ENCODE data around the genes DPH2, CCDC24, KLF18 and TMEM53.

GRCh38 chr1:43760869-43761482 is 53.6 kb downstream of the ST3GAL3 start:
- RAMPAGE, long total RNA = no peak
- RRBS = no CpG with 5 or more reads among the region's 3 CpGs

DNA sequence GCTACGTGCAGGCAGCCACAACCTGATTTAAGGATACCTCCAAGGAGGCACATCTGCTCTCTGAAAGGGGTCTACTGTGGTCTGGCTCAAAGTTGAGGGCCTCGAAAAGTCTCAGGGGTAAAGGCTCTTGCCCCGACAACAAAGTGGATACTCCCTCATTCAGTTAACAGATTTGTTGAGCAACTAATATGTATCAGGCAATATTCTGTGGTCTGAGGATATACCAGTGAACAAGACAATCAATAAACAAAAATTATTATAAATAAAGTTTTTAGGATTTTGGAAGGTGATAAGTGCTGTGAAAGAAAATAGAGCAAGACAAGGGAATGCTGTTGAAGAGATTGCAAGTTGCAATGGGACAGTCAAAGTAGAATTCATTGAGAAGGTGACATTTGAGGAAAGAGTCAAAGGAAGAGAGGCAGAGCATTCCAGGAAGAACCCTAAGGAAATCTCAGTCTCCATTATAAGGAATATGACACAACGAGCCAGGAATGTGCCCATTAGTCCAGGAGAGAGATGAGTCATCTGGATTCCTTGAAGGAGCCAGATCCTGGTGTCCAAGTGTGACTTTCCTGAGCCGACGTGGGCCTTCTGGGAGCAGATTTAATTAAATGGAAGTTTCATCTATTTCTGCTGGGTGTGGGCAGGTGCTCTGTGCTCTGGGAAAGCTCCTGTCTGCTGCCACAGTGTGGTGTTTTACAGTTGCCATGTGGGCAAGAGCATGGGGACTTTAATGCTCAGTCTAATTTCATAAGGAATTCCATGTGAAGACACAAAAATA is 111.7 kb upstream of the ARTN start:
- RAMPAGE, long total RNA = no peak
- RRBS = no CpG with 5 or more reads among the region's 6 CpGs

DNA sequence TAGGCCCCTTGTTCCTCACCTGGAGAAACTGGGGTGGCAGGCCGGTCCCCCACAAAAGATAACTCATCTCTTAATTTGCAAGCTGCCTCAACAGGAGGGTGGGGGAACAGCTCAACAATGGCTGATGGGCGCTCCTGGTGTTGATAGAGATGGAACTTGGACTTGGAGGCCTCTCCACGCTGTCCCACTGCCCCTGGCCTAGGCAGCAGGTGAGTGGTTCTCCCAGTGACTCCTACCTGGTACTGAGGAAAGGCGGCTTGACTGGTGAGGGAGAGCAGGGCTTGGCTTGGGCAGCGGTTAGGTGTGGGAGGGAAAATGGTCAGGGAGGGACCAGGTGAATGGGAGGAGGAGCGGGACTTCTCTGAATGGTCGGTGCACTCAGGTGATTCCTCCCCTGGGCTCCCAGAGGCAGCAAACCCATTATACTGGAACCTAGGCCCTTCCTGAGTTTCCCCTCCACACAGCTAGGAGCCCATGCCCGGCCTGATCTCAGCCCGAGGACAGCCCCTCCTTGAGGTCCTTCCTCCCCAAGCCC is 2.0 kb downstream of the ARTN start:
- RAMPAGE, long total RNA = no peak
- RRBS = no CpG with 5 or more reads among the region's 9 CpGs

- RAMPAGE, long total RNA = no peak
- RRBS = no CpG with 5 or more reads among the region's 8 CpGs
Observed at GRCh38 chr1:43952649-43953421, 6.1 kb downstream of the IPO13 start.

DNA sequence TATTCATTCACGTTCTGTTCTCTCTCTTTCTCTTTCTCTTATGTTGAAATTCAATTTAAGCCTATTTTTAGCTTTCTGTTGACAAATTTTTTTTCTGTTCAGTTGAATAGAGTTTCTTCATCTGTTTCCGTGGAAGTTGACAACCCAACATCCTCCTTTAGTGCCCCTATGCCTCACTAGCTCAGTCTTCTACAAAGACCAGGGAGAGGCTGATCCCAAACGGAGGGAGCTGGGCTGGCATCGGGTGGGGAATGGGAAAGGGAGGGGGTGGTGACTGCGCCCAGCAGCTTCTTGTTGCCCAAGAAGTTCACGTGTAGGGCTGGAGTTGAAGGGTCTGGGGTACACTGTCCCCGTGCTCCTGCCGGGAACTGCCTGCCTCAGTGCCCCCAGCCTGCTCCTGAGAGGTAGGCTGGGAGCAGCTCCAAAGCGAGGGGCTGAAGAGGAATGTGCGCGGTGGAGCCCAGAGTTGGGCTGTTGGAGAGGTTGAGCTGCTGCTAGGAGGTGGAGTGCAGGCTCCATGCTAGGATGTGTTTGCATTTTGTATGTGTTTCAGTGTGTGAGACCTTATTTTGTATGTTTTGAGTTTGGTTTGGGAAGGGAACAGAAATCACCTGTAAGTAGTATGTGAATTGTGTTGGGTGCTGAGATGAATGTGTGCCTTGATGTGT is 5.3 kb upstream of the DPH2 start:
- RAMPAGE, long total RNA = no peak
- RRBS = no CpG with 5 or more reads among the region's 11 CpGs

DNA sequence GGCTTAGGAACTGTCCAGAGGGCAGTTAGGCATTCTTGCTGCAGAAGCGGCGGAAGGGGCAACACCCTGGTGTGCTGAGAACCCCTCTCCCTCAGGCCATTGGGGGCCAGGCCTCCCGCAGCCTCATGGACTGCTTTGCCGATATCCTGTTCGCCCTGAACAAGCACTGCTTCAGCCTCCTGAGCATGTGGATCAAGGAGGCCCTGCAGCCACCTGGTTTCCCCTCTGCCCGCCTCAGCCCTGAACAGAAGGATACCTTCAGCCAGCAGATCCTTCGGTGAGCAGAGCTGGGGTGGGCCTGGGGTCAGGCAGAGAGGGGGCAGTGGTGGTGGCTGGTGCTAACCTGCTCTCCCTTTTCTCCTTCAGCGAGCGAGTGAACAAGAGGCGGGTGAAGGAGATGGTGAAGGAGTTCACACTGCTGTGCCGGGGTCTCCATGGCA is 2.6 kb upstream of the DPH2 start:
- RAMPAGE, long total RNA = no peak
- RRBS = no CpG with 5 or more reads among the region's 11 CpGs

GRCh38 chr1:43969473-43970458 is at the start of gene DPH2:
DPH2 (plus strand) TSS chr1:43970010.
- RAMPAGE, long total RNA = no peak
- RRBS = 1% methylated on average over 10 of the region's 53 CpGs

DNA sequence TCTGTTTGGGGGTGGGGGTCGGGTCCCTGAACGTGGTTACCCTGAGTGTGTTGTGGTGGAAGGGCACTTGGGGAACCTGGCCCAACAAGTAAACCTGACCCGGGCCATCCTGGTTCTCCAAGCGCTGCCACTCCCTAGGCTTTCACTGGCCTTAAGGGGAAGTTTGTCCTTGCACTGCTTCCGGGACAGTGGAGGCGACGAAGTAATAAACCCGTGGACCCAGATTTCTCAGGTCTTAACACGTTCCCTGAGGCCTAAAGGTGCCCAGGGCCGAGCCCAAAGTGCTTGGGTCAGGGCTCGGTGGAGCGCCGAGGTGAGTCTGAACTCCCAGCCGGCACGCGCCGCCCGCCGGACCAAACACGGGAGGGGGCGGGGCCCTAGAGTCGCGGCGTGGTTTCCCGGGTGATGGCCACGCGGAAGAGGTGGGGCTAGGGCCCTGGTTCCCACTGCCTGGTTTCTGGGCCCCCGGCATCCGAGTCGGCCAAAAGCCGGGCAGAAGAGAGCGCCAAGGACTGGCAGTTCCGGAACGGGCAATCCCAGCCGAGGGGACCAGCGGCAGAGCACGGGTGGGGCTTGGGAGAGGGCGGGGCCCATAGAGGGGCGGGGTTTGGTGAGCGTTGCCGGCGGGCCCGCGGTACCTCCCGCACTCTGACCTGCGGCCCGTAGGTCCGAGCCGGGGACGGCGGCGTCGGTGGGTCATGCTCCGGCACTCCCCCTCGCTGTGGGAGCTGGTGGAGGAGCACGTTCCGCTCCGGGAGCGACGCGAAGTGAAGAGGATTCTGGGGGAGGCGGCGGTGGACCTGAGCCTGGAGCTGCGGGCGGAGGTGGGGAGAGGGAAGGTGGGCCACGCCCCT is at the start of gene CCDC24:
TSS of gene CCDC24 (plus strand) at position 419 of the 854 bp plus-strand sequence.
- RAMPAGE, long total RNA = no peak
- RRBS = 2% methylated on average over 33 of the region's 66 CpGs

DNA sequence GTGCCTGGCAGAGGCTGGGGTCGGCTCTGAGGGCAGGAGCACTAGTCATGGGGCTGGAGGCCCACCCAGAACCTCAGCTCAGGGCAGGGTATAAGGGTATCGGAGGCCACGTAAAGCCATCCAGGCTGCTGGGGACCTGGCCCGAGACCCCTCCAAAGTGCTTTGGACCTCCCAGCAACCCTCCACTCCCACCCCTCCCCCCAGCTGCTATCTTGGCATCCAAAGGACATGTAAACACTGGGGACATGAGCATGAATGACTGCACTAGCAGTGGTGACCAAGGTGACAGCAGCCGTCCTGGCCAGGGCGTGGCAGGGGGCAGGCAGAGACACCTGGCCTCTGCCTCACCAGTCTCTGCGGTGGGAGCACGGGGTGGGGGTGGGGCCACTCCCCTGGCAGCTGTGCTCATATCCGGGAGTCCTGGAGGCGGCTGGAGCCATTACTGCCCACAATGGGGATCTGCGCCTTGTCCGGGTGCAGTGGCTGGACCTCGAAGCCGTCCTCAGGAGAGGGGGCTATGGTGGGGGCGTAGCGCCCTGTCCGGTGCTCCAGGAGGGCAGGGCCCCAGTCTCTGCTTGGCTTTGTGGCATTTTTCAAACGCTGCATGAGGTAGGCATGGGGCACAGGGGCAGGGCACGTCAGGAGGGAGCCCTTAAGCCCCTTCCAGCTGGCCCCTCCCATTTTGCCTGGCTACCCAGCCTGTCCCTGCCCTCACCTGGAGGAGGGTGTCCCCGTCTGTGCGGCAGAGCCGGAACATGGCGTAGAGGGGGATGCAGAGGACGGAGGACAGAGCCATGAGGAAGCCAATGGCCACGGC is 5.9 kb downstream of the CCDC24 start:
- RAMPAGE, long total RNA = no peak
- RRBS = 70% methylated on average over 9 of the region's 25 CpGs

DNA sequence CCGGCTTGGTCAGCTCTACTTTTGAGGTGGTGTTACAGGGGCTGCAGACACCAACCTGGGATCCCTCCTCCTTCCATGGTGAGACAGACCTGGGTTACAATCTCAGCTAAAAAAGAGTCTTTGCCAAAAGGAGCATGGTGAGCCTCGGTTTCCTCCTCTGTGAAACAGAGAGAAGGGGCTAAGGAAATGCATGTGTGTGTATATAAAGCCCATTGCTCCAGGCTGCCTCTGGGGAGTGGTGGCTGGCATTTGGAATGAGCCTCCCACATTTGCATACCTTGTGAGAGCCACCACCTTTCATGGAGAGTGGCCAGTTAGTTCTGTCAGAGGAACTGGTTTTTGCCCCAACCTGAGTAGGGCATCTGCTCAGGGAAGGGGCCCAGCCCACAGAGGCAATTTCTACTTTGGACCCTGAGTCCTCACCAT is 772 bp upstream of the SLC6A9 start:
- RAMPAGE, long total RNA = no peak
- RRBS = no CpG with 5 or more reads among the region's 2 CpGs

DNA sequence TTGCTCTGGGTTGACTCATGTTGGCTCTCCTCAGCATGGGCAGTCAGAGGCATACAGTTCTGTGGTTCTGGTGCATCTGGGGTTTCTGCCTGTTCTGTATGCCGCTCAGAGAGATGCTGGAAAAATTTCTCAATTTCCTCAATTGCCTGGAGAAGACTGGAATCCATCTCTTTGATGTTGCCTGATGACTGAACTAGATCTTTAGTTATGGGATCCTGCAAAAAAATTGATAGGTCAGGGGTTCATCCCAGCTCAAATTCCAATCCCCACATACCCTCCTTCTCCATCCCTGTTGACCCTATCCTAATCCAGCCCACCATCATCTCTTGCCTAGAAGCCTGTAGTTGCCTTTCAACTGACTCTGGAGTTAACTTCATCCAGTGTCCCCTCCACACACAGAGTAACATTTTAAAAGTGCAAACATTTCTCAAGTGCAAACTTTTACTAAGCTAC is at the start of gene KLF18:
TSS of gene KLF18 (minus strand) at position 167 of the 453 bp plus-strand sequence.
- RAMPAGE, long total RNA = no peak
- RRBS = no CpG with 5 or more reads among the region's 1 CpG

GRCh38 chr1:44524137-44524676 is 119.2 kb downstream of the RNF220 start:
- RAMPAGE, long total RNA = no peak
- RRBS = 9% methylated on average over 2 of the region's 17 CpGs

GRCh38 chr1:44640040-44640622 is 34.1 kb downstream of the TMEM53 start:
- RAMPAGE, long total RNA = no peak
- RRBS = no CpG with 5 or more reads among the region's 15 CpGs

GRCh38 chr1:44673979-44675022 is at the start of gene TMEM53:
TMEM53 (minus strand) TSS chr1:44674481.
- RAMPAGE, long total RNA = no peak
- RRBS = 1% methylated on average over 5 of the region's 60 CpGs

DNA sequence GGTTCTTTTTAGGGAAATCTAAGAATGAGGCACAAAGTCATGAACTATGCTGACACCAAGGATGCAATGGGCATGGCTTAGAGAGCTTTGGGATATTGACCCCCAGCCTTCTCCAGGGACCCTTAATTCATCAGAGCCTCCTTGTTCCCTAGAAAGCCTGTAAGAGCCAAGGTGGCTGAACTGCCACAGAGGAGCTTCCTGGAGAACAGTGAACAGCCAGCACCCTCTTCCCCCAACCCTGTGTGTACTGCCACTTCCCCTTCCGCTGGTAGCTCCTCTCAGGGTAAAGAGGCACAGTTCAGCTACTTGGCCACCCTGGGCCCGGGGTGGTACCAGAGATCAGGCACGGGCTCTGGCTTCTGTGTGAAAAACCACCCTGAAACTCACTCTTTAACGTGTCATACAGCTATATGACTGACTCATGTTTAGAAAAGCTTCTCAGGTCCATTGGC is 22.2 kb downstream of the ARMH1 start:
- RAMPAGE, long total RNA = no peak
- RRBS = no CpG with 5 or more reads among the region's 4 CpGs

DNA sequence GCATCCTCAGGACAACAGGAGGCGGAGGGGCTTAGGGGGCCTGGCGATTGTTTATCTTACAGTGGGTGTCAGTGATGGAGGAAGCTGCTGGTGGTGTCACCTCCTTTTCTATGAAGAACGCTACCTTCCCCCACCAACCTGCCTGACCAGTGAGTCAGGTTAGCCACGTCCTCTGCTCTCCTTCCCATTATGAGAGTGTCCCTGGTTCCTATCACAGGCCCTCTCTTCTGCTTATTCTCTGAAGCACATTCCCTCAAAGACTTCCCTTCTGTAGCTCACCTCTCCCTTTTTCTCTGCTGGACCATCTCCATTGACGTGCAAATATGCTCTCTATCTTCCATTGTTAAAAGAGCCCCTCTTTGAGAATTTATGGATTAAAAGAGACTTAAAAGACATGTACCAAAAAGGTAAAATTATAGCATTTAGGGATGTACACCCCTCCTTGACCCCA is 31.0 kb upstream of the KIF2C start:
- RAMPAGE, long total RNA = no peak
- RRBS = no CpG with 5 or more reads among the region's 5 CpGs

- RAMPAGE, long total RNA = no peak
- RRBS = 4% methylated on average over 7 of the region's 57 CpGs
Observed at GRCh38 chr1:44785945-44786922, 1.7 kb downstream of the BEST4 start.

DNA sequence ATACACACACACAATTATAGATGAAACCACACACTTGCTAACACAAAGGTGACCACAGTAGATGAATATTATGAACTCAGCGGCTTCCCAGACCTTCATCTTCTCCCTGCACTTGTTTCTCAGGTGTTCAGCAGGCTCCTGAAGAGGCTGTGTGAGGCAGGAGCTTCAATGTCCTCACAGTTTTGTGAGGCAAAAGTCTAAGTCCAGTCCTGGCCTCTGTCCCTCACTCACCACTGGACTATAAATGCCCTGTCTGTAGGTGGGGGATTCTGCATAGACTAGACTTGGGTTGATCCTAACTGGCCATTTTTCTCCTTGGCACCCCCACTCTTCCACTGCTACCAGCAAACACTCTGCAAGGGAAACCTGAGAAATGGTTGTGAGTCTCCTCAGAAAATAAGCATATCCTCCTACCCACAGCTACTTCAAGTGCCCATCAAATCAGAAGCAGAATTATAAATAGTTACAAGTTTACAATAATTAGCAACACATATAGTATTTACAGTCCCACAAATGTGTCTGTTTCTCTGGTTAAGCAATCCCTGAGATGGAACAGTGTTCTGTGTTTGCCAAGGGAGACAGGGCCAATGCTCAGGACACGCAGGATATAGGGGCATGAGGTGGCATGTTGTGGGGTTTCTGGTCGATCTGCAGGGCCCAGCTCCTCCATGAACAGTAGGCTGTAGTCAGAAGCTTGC is 5.7 kb downstream of the UROD start:
- RAMPAGE, long total RNA = no peak
- RRBS = no CpG with 5 or more reads among the region's 3 CpGs

DNA sequence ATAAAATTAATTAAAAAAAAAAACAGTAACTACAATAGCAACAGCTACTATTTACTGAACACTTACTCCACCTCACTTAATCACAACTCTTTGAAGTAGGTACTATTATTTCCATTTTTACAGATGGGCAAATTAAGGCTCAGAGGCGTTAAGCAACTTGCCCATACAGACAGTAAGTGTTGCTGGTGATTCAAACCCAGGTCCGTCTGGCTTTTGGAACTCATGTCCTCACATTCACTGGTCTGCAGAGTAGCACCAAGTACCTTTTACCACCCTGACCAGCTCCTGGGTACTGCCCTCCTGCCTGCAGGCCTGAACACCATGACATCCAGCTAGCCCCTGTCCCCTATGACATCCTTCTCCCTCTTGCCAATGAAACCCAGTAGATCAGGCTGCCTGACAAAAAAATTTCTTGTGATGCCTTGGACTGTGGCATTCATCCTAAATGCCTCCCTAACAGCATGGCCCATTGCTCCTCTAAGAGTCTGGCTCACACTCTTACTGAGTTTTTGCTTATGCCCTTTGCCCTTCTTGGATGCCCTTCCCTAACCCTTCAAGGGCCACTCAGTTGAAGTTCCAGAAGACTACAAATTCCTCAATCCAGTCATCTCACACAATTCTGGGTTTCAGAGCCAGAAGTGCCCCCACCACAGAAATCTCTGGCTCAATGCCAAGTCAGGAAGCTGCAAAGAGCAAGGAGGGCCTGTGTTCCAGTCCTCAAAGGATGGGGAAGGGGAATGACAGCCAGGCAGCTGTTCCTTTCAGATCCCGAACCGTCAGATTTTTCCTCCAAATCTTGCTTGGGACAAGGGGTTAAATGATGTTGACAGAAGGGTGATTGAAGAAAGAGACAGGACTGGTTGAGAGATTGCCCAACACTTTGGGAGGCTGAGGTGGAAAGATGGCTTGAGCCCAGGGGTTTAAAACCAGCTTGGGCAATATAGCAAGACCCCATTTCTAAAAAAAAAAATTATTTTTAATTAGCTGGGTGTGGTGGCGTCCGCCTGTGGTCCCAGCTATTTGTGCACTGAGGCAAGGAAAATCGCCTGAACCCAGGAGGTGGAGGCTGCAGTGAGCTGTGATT is 1.0 kb upstream of the HPDL start:
- RAMPAGE, long total RNA = no peak
- RRBS = no CpG with 5 or more reads among the region's 7 CpGs

GRCh38 chr1:45348725-45349205 is 8.8 kb downstream of the TOE1 start:
- RAMPAGE, long total RNA = no peak
- RRBS = no CpG with 5 or more reads among the region's 2 CpGs

Data from kidney epithelial cell (primary cell).